HCT116 (cell line): Measurements from ENCODE around the gene IFT25.

DNA sequence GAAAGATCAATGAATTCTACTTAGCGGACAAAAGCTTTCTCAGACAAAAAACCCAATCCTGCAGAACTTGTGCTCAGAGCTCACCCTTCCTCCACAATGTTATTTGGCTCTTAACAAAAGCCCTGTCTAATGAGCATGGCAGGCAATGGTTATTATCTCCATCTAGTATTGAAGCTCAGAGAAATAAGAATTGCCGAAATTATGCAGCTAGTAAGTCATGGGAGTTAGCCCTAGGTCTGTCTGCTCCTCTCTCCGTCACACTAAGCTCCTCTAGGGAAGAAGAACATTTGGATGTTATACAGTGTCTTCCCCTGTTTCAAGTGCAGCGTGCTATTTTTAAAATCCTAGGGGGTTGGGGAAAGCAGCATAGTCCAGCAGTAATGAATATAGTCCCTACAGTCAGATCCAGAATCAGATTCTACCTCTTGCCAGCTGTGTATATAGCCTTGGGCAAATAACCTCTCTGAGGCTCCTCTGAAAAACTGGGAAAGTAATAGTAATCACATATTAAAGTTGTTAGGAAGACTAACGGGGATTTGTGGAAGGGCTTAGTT lies 44.6 kb upstream of the OSBPL9 start:
- RRBS, result no CpG with 5 or more reads among the region's 5 CpGs

DNA sequence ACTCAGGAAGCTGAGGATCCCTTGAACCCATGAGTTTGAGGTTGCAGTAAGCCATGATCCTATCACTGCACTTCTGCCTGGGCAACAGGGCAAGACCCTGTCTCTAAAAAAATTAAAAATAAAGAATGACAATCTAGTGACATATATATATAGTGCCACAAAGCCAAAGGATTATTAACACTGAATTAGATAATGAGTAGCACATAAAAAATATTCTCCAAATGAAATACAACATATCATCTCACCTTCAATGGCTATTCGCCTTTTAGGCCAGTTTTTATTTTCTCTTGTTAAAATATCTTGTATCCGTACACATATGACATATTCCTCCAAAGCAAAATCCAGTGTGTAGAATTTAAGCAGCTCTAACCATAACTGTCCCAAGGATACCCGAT lies 73.1 kb downstream of the PRPF38A start:
- RRBS, result no CpG with 5 or more reads among the region's 3 CpGs

DNA sequence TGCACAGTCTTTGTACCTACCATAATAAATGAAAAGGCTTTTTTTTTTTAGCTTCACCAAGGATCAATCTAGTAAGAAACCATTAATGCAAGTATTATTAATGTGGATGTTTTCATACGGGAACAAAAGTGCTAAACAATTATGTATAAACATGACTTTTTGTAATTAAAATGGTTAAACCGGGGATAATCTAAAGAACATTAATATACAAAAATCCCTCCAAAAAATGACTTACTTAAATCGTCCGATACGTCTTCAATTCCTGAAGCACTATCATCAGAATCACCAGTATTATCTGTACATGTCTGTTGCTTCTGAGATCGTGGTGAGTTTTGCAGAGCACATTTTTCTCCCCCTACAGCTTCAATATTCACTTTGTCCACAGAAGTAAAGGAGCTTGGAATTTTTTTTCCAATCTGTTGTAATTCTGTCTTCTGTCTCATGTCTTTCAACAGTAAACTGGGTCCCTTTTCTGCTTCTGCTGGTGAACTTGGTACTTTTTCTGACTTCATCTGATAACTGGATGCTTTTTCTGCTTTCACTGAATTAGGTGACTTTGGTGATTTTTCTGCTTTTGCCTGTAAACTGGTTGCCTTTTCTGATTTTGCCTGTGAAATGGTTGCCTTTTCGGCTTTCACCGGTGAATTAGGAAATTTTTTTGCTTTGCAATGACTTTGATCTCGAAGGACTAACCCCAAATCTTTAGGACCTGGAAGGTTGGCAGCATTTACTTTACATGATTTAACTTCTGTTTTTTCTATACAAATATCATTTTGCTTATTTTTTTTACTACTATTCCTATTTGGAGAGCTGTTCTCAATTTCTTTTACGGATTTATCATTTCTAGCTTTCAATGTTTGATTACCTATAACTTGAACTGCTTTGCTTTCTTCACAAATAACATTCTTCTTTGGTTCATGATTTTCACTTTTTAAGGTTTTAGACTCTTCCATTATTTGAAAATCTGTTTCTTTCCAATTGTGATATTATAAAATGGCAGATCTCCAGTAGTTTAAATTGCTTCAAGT lies 27.2 kb downstream of the TUT4 start:
- RRBS, result no CpG with 5 or more reads among the region's 10 CpGs

DNA sequence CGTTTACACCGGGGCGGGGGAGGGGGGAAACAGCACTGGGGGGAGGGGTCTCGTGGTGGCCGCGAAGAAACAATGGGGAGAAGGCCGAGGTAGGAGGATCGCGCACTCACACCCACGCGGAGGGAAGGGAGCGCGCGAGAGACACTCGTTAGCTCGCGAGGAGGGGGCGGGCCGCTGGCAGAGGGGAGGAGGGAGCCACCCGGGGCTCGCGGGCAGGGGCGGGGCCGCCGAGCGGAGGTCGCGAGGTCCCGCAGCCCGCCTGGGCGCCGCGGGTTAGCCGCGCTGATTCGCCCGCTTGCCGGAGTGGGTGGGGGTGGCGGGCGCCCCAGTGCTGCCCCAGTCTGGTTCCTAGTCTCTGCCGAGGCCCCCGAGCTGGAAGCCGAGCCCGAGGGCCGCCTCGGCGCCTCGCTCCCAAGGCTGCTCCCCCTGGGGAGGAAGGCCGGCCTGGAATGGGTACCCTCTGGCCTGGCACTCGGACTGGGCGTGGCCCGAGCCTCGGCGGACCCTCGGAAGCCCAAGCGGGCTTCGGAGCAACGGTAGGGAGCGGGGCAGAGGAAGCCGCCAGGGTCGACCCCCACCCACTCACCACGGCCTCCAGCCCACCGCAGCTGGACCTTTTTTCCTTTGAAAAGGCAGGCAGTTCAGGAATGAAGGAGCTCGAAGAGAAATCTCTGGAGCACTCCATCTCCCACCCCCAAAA lies 581 bp upstream of the TUT4 start:
- RRBS, result 2% methylated on average over 16 of the region's 64 CpGs

DNA sequence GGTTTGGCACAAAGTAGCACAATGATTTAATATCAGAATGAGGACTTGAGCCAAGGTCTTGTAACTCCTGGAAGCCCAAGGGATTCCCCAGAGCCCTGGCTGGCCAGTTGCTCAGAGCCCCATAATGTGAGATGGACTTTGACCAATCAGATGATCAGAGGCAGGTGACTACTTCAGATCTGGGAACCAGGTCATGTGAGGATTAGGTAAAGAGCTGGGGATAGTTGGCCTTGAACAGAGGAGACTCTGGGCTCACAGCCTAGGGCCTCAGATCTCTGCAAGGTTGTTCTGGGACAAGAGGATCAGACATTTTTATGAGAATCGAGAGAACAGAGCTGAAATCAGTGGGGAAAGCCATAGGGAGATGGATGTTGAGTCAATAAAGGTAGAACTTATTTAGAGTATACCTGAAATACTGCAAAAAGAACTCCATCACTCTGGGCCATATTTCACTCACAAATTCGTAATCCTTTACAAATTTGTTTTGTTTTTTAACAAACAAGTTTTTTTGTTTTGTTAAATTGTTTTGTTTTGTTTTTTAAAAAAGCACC lies 19.0 kb downstream of the SHISAL2A start:
- RRBS, result no CpG with 5 or more reads among the region's 2 CpGs

- RRBS, result no CpG with 5 or more reads among the region's 5 CpGs
Measured at GRCh38 chr1:52821319-52822335, 20.9 kb upstream of the ZYG11A start.

- RRBS, result no CpG with 5 or more reads among the region's 7 CpGs
Measured at GRCh38 chr1:52914336-52914904, 7.1 kb downstream of the ECHDC2 start.

DNA sequence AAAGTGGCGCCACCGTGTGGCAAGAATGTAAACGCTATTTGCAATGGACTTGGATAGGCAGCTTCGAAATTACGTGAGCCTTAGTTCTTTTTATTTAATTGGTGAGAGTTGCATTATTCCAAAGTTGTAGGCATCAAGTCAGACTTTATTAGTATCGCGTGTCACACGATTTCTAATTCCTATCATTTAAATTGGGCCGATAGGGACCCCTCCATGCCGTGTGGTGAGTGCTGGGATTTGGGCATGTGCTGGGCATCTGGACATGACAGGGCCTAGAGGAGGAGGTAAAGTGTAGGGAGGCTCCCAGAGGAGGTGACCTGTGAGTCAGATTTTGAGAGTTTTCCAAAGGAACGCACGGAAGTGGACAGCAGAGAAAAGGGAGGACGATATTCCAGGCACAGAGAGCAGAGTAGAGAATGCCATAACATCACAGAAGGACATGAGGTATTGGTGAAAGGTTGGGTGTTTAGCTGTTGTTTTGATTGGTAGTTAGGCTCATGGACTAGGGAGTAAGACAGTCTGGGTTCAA lies 14.4 kb upstream of the CPT2 start:
- RRBS, result no CpG with 5 or more reads among the region's 13 CpGs

- RRBS, result no CpG with 5 or more reads among the region's 11 CpGs
Measured at GRCh38 chr1:53213013-53213922, 7.2 kb downstream of the CZIB start.

GRCh38 chr1:53225279-53225862 lies 4.9 kb upstream of the CZIB start:
- RRBS, result no CpG with 5 or more reads among the region's 15 CpGs

DNA sequence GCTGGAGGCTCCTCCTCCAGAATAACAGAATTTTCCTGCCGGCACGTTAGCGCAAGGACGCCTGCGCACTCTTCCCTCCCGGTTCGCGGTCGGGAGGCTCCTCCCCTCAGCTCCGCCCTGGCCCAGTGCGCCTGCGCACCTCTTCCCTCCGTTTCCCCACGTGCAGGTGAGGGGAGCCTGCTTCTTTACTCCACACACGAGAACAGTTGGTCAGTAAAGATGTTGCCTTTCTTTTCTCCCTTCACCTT lies 1.1 kb downstream of the DMRTB1 start:
- RRBS, result 100% methylated on average over 4 of the region's 15 CpGs

DNA sequence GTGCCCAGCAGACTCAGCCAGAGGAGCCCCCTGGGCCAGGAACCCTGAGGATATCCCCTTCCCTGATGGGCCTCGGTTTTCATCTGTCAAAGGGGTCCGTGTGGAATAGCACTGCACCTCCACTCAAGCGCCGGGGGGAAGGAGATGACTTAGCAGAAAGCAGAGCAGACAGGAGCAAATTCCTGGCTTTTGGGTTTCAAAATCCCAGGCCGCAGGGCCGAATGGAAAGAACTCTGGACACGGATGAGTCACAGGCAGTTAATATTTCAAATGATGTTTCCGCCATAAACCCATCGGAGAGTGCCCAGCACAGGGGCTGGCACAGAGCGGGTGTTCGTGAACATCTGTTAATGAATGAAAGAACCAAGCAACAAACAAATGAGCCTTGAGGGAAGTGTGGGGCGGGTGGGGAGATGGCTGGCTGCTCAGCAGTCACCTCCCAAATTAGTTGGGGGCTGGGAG lies 83.0 kb downstream of the DMRTB1 start:
- RRBS, result no CpG with 5 or more reads among the region's 12 CpGs

- RRBS, result 2% methylated on average over 42 of the region's 97 CpGs
Measured at GRCh38 chr1:53945248-53946207, at the start of gene IFT25. Gene IFT25 (minus strand): TSS chr1:53945699.

DNA sequence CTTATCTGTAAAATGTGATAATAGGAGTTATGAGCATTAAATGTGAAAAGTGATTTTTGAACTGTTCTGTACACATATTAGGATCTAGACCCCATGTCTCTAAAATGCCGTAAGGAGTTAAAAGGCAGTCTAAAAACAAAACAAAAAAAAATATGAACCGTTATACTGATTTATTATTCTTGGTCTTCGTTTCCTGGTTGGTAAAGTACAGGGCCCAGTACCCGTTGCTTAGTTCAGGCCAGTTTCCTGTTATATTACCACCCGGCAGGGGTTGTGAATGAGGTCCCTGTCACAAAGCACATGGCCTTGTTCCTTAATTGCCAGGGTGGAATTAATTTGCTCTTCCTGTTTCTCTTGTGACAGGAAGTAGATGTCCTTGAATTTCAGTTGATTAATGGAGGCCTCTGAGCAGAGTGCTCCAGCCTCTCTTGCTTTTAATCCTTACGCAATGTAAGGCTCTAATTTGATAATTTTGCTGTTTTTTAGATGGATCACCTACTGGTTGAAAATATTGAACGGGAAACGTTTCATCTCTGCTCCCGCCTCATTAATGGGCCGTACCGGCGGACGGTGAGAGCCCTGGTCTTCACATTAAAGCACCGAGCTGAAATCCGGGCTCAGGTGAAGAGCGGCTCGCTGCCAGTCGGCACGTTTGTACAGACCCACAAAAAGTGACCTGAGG lies 42.5 kb downstream of the TCEANC2 start:
- RRBS, result 96% methylated on average over 2 of the region's 19 CpGs

DNA sequence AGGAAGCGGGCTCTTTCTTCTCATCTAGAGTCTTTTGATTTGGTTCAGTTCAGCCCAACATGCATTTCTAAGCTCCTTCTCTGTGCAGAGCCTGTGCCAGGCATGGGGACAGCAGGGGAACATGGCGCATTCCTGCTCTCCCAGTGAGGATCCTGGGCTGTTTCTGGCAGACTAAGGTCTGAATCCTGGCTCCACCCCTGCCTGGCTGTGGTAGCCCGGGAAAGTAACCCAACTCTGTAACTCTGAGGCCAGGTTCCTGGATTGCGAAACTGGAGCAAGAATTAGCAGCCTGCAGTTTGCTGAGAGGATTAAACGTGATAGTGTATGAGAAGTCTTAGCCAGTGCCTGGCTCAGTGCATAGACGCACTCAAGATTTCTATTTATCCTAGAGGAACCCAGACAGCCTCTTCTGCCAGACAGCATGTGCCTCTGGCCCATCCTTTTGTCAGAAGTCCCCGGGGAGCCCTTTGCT lies 1.0 kb upstream of the CDCP2 start:
- RRBS, result no CpG with 5 or more reads among the region's 7 CpGs

DNA sequence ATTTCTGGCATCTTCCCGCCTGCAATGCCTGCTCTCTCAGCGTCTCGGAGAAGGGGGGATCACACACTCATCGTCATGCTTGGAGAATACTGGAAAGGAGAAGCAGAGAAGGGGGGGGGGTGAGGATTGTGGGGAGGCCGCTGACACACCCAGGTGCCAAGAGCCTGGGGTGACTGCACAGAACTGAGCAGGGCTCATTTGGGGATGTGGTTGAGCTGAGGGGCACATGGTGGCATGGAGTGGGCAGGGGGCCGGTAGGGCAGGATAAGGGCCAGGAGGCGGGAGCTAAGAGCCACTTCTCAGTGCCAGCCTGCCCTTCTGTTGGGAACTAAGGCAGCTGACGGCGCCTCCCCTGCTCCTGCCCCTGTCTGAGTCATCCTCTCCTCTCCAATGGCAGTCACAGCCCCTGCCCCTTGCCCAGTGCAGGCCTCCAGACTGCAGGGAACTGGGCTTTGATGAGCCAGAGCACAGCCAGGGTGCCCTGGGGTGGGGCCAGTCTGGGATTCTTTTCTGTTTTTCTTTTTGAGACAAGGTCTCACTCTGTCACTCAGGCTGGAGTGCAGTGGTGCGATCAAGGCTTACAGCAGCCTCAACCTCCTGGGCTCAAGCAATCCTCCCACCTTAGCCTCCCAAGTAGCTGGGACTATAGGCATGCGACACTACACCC lies 27.2 kb downstream of the MRPL37 start:
- RRBS, result no CpG with 5 or more reads among the region's 11 CpGs

GRCh38 chr1:54242876-54243668 lies 43.1 kb downstream of the MRPL37 start:
- RRBS, result no CpG with 5 or more reads among the region's 21 CpGs

DNA sequence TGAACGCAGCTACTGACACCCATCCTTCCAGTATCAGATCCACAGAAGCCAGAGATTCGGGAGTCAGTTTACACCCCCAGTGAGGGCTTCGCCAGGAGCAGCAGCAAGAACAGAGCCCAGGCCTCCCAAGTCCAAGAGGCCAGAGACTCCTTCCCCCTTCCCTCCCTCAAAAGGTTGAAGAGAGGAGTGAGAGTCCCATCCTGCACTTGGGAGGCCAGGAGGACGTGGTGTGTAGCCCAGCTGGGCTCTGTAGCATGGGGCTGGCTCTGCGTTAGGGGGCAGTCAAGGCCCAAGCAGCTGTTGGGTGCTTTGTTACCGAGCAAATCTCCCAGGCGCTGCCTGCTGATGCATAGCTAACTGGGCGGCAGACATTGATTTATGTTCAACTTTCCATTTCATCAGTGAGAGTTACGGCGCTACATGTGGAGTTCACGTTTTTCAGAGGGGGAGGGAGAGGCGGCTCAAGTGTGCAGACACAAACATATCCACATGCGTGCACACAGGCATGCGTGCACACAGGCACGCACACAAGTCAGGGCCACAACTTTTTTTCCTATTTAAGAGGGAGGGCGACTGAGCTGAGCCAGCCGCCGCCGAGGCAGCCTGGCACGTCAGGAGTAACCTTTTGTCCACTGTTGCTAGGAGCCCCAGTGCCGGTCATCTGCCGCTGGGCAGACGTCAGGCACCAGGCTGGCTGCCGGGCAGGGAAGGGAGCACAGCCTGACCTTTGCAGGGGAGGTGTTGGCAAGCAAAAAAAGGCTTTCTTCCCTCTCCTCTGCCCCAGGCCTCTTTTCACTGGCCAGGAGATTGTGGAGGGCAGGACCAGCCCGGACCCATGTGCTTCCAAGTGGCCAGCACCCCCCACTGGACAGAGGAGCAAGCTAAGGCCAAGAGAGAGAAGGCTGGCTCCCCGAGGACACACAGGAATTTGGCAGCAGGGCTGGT lies 73.1 kb downstream of the MRPL37 start:
- RRBS, result 95% methylated on average over 4 of the region's 26 CpGs

DNA sequence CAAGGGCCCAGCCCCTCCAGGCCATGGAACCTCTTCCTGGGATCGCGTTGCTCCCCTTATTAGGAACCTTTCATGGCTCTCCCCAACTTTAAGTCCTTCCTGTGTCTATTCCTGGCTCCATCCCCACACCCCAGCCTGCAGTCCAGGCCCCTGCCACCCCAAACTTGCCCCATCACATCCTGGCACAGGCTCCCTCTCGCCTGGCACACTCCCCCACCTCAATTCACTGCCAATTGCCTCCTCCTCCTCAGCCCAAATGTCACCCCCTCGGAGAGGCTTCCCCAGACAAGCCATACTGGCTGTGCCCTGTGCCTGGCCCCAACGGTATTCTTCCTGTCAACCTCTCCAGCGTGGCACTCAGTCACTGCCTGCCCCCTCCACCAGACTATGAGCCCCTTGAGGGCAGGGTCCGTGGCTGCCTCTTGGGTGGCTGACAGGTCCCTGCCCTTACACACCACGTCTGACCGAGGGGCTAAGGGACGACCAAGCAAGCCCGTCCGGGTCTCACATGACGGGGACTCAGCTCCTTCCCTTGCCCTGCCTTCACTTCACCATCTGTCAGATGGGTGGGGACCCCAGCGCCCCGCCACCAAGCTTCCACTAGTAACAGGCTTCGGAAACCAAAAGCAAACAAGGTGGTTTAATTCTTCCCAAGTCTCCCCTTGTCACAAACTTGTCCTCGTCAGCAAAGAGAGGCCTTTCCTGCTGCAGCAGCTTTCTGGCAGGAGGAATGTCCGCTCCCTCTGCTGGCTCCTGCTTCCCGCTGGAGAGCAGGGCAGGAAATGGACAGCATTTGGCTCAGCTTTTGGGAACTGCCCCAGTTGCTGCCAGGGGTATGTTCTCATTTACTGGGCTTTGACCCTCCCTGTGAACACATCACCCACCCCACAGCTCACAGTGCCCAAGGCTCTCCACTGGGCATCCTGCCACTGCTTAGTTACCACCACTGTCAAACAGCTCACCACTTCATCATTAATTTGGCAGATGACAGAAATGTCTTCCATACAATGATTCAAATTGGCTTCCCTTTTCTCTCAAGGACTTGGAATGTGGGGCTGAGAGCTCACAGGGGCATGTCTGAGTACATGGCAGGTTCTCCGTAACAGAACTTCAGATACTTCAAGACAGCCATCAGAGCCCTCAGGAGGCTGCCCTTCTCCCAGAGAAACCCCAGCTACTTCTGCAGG lies 75.1 kb downstream of the MRPL37 start:
- RRBS, result no CpG with 5 or more reads among the region's 20 CpGs

DNA sequence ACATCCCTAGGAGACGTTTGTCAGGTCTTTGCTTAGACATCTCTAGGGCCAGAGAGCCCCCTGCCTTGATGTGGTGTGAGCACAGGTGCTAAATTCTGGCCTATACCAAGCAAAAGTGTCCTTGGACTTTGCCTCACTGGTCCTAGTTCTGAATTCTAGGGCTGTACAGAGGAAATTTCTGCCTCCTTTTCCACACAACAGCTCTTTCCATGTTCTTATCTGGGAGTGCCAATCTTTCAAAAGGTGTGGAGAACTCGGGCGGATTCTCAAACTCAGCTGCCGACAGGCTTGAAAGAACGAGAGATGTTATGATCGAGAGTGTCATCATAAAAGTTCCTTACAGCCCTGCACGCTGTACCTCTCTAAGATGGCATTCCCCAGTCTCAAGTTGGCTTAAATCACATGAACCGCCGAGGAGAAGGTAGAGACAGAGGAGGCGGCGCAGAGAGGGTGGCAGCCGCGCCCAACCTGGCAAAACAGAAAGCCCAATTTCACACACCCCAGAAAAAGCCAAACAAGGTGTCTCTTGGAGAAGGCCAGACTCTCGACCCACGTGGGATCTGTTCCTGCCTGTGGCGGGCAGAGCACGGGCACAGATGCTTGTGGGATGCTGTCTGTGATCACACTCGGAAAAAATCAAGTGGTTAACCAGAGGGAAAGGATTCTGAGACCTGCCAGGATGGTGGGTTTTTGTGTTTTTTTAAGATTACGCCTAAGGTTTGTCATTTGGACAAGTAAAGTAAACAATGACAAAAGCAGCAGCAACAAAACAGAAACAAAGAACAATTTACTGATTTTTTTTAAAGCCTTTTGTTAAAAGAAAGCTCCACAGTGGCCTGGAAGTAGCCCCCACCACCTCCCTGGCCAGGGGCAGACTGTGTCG lies 80.6 kb downstream of the MRPL37 start:
- RRBS, result no CpG with 5 or more reads among the region's 20 CpGs